ENCODE data around the genes ZMAT3 and DCUN1D1.

DNA sequence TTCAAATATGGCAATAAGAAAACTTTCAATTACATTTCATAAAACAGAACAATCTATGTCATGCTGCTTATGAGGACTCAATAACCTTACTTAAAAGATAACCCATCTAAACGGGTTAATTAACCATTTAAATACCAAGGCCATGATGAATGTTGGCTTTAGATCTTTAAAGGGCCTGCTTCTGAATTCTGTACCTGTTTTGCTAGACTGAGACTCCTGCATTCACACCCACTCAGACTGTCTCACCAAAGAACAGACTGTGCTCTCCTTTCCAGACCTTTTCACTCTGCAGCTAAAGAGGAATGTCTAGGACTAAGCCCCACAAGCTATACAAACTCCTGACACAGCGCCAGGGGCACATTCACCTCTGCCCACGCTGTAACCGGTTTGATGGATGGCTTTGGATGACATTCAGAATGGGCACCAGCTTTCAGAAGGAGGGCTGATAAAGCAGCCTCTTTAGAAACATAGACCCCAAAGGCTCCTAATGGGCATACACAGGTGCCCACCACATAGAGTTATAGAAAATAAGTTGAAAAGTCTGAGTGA is 200.0 kb downstream of the KCNMB2 start:
- PRO-cap, result no peak

DNA sequence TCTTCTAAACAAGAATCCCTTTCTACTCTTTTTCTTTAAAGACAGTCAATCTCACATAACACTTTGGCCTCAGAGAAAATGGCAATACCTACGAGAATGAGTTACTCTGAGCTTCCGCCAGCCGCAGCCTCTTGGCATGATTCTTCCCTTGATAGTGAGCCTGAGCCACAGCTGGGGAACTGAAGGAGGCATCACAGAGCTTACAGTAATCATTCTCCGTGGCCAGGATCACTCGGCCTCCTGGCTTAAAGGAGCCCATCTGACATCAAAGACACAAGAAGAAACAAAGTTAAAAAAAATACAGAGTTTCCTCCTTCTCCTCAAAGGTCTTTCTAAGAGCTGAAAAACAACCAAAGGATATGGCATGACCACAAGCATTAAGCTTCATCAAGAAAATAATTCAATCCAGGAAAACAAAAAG is 44.0 kb downstream of the ZMAT3 start:
- PRO-cap, result no peak

DNA sequence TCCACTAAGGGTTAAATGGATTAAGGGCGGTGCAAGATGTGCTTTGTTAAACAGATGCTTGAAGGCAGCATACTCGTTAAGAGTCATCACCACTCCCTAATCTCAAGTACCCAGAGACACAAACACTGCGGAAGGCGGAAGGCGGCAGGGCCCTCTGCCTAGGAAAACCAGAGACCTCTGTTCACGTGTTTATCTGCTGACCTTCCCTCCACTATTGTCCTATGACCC is 38.5 kb downstream of the ZMAT3 start:
- PRO-cap, result unidirectional peak, plus-strand start at position 123 of the sequence

DNA sequence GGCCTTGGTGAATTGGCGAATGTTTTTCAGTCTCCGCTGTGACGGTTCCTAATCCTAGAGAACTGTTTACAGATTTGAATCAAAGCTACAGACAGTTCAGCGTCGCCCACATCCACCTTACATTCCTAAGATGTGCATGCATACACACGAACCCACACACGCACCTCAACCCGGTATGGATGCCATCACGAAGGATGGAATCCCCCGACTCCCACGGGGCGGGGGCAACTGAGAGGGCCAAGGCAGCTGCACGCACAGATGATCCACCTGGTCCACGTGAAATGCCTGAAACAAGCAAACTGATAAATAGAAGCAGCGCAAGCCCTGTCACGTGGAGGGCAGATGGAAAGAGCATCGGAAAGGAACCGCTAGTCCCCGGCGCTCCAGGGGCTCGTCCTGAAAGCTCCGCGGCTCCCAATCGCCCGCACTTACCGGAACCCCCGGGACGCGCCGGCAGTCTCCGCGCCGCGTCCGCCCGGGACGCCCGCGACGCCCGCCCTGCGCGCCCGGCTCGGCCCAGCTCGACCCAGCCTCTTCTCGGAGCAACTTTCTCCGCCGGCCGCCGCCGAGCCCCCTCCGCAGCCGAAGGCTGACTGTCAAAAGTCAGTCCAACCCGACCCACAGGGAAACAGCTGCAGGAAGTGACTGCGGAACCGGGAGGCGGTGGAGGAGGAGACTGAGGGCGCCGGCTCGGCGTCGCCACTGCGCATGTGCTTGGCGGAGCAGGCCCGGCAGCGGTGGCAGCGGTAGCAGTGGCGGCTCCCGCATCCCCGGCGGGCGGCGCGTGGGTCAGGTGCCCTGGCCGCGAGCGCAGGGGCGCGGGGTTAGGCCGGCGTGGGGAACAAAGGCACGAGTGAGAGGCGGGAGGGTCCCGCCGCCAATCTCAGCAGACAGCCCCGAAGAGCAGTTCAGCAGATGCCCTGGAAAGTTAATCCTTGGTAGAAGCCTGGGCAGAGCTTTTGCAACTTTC is at the start of gene ZMAT3:
ZMAT3 (minus strand) TSS at position 647 of the 970 bp plus-strand sequence.
- PRO-cap, result bidirectional peak, plus-strand start at position 715 of the sequence, minus-strand start at position 588 of the sequence

DNA sequence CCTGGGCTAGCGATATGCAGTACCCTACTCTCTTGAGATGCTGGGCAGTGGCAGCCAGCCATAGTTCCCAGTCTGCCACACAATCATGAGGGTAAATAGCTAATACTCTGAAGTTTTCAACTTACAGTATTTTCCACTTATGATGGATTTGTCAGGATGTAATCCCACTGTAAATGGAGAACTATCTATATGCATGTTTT is 10.7 kb upstream of the KCNMB3 start:
- PRO-cap, result no peak

- PRO-cap, result unidirectional peak, plus-strand start at chr3:179439014
These were observed 12.3 kb downstream of the GNB4 start for GRCh38 chr3:179438694-179439575.

- PRO-cap, result no peak
These were observed 29.0 kb downstream of the USP13 start for GRCh38 chr3:179681781-179682338.

DNA sequence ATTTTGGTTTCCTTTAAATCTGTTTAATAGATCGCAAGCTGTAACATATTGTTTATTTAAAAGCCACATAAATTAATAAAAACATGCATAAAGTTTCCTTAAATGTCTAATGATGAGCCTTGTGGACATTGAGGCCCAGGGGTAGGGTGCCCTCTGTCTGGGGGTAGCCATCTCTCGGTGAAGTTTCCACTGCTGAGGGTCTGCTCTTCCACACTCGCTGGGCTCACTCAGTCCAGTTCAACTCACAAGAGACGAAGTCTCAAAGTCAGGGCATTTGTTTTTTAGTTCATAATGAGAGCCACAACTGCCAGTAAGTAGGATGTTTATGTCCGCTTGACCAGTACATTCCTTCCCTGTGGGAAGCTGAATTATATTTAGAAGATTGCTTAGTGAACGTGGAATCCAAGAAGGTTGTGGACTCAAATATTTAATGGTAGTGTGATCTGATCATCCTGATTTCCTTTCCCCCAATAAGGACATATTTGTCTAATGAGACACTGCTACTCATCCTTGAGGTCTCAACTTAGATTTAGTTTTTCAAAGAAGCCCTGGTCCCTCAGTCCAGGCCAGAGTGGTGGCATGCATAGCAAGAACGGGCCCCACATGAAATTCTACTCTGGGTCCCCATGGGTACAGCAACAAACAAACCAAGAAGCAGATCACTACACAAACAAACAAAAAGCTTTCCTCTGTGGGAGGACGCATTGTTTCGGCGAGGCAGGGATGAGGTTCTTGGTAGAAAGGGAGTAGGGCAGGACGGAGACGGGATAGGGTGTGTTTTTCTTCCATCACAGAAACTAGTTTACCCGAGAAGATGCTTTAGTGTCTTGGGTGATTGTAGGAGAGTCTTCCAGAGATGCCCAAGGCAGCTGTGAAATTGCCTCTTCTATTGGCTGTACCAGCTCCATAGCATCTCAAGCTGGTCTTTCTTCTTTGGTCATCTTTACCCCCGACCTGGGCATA is 60.8 kb downstream of the USP13 start:
- PRO-cap, result no peak

DNA sequence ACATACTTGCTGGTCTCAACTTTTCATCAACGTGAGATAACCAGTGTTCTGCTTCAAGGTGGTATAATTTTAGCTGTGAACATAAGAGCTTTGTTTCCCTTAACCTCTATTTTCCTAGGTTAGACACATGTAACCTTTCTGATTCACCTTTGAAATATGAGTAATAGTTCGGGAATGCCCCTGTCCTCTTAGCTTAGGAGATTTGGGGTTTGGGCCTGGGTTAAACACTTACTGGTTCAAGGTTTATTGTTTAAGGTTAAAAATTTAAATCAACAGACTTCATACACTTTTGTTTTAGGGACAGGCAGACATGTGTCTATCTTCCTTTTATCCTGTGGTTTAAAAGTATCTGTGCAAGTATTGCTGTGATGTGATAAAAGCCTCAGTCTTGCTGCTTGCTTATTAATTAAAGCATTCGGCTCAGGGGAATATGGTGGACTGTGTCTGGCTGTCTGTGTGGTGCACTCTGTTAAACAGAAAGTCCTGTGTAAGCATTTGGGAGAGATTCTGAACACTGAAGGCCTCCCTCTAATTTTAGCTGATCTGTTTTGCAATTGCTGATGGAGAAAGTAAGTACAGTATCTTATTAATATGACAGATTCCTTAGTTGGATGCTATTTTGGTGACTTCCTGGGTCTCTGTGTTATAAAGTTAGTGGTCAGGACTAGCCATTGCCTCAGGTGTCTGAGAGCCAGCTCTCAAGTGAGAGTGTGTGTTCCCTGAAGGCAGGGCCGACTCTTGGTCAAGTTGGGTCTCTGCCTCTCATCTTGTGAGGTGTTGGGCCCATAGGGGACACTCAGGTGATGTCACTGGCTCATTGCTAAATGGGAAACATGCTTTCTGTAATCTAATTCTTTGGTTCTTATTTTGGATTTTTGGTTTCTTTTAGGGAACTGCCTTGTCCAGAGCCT is 81.9 kb downstream of the USP13 start:
- PRO-cap, result no peak

DNA sequence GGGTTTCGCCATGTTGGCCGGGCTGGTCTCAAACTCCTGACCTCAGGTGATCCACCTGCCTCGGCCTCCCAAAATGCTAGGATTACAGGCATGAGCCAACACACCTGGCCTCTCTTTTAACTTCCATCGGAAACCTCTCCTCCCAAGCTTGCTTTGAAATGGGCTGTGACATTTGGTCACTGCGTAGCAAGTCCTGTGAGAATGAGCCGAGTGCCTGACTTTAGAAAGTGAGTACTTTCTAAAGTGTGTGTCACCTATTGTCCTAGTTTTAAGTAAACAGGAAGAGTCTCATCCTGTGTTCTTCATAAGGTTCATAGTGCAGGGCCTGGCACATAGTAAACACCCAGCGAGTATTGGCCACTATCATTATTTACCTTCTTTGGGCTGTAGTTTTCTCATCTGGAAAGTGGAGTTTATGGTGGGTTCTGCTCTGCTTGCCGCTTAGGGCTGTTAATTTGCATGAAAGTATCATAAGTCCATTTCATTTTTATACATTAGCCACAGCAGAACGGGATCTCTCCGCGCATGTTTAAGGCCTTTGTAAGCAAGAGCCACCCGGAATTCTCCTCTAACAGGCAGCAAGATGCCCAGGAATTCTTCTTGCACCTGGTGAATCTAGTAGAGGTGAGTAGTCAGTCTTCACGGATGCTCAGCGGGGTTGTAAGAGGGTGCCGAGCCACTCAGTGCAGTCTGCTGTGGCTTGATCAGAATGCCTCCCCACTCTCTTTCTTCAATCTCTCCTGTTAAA is 87.1 kb downstream of the USP13 start:
- PRO-cap, result no peak

DNA sequence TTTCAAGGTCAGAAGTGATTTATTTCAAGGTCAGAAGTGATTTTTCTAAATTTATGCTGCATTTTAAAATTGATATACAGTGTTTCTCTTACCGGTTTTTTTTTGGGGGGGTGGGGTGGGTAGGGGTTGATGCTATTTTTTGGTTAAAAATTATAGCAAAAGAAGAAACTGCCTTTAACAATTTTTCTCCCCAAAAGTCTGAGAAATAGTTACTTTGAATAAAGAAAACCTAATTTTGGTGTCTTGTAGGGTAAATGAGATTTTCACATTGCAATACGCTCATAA is 12.3 kb downstream of the TTC14 start:
- PRO-cap, result no peak

DNA sequence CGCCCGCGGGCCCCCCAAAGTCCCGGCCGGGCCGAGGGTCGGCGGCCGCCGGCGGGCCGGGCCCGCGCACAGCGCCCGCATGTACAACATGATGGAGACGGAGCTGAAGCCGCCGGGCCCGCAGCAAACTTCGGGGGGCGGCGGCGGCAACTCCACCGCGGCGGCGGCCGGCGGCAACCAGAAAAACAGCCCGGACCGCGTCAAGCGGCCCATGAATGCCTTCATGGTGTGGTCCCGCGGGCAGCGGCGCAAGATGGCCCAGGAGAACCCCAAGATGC is 496 bp downstream of the SOX2 start:
- PRO-cap, result no peak

- PRO-cap, result no peak
These were observed 532.9 kb downstream of the SOX2 start for GRCh38 chr3:182244659-182245039.

- PRO-cap, result bidirectional peak, plus-strand start at chr3:182794284, minus-strand start at chr3:182794078; unidirectional peak, minus-strand start at chr3:182794483
These were observed 656 bp downstream of the ATP11B start for GRCh38 chr3:182793704-182794615.

GRCh38 chr3:182863928-182864326 is 70.6 kb downstream of the ATP11B start:
- PRO-cap, result no peak

- PRO-cap, result no peak
These were observed 18.1 kb downstream of the DCUN1D1 start for GRCh38 chr3:182962148-182962634.

DNA sequence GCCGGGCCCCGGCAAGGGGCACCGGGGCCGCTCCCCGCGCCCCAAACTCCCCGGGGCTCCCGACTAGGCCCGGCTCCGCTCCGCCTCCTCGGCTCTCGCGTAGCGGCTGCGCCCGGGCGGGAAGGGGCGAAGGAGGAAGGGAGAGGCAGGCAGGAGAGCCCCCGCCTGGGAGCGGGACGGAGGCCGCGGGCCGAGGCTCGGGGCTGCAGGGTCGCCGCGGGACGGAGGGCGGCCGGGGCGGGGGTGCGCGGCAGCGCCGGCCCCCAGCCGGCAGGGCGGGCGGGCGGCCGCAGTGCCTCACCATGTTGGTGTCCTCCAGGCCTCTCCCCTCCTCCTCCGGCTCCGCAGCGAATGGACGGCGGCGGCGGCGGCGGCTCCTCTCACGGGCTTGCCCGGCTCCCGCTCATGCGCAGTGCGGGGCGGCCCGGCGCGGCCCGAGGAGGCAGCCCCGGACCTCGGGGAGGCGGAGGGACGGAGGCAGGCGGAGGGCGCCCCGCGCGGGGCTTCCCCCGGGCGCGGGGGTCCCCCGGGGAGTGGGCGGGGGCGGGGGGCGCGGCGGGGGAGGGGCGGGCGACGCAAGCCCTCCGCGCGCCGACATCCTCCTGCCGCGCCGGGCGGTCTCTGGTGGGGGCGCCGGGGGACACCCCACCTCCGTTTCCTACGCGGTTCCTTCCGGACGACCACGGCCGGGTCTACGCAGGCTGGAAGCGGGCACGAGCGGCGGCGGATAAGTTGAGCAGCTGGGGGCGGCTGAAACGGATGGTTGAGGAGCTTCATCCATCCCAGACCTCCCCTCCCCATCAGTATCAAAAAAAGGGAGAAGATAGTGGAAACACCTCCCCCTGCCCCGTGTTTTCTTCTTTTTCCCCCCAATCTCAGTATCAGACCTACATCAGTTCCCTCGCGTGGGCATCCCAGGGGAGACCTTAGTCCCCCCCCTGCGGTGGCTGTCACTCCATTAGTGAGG is at the start of gene DCUN1D1:
DCUN1D1 (minus strand) TSS at position 353 of the 967 bp plus-strand sequence.
- PRO-cap, result bidirectional peak, plus-strand start at position 461 of the sequence, minus-strand start at position 353 of the sequence; bidirectional peak, plus-strand start at position 677 of the sequence, minus-strand start at position 623 of the sequence

DNA sequence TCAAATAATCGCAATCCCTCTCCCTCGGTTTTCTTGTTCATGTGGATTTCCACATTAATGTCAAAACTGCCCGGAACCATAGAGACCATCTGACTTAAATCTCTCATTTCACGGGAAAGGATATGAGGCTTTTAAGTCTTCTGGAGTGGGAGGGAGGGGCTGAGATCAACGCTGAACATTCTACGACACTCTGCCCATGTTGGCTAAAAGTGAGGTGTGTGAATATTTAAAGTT is 9.4 kb downstream of the LAMP3 start:
- PRO-cap, result no peak

DNA sequence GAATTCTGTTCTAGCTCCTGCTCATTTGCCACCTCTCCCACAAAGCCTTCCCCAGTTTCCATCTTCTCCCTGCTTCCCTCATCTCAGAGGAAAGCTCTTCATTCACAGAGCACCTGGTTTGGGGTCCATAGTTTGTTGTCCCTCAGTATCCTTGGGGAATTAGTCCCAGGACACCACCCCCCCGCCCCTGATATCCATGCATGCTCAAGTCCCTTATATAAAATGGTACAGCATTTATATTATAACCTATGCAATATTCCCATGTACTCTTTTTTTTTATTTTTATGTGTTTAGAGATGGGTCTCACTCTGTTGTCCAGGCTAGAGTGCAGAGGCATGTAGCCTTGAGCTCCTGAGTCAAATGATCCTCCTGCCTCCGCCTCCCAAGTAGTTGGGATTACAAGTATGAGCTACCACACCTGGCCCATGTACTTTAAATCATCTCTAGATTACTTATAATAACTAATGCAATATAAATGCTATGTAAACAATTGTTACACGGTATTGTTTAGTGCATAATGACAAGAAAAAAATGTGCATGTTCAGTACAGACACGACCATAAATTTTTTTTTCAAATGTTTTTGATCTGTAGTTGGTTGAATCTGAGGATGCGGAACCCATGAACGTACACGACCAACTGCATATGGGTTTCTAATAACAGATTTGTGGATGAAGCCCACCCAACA is 5.6 kb downstream of the B3GNT5 start:
- PRO-cap, result no peak

GRCh38 chr3:183264850-183265852 is 12.1 kb downstream of the B3GNT5 start:
- PRO-cap, result no peak

All from SEM (cell line).